CD14-positive monocyte (primary cell): ENCODE measurements around the genes PRR20A and PCDH20.

DNA sequence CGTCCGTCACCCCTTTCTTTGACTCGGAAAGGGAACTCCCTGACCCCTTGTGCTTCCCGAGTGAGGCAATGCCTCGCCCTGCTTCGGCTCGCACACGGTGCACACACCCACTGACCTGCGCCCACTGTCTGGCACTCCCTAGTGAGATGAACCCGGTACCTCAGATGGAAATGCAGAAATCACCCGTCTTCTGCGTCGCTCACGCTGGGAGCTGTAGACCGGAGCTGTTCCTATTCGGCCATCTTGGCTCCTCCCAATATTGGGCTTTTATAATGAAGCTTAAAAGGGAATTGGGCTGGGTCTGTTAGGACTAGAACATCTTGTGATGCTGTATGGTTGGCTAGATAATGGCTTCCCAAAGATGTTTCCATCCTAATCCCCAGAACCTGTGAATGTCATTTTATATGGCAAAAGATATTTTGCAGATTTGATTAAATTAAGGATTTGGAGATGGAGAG is 30.5 kb downstream of the C13orf42 start:
- CAGE, long polyA plus RNA: no peak

- CAGE, long polyA plus RNA: no peak
These were observed 13.6 kb downstream of the FAM124A start for GRCh38 chr13:51235864-51236176.

- CAGE, long polyA plus RNA: no peak
These were observed 45.9 kb downstream of the INTS6 start for GRCh38 chr13:51406834-51407511.

- CAGE, long polyA plus RNA: no peak
These were observed 14.4 kb downstream of the INTS6 start for GRCh38 chr13:51438258-51439081.

DNA sequence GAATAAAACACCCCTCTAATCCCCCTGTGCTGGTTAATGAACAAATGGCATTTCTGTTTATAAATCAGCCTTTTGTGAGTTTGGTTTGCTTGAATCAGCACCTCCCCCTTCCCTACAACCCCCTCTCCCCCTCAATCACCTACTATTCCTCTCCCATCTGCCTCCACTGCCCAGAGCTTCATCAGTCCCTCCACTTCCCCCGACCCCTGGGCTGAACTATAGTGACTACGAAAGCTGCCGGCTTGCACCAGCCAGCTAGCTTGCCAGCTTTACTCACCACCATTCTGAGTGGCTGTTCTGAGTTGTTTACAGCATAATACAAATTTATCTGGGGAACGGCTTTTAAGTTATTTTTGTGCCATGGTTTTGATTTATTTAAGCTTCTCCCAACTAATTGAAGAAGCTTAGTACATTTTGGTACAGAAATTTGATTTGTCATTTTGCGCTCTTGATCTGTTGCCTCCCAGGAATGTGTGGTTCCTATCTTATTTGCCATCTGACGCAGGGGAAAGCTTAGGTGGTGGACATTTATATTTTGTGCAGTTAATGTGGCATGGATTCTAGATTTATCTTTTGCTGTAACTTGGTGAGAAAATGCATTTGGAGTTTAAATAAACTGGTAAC is 41.7 kb upstream of the WDFY2 start:
- CAGE, long polyA plus RNA: no peak

- CAGE, long polyA plus RNA: no peak
These were observed 27.6 kb upstream of the WDFY2 start for GRCh38 chr13:51556580-51557152.

DNA sequence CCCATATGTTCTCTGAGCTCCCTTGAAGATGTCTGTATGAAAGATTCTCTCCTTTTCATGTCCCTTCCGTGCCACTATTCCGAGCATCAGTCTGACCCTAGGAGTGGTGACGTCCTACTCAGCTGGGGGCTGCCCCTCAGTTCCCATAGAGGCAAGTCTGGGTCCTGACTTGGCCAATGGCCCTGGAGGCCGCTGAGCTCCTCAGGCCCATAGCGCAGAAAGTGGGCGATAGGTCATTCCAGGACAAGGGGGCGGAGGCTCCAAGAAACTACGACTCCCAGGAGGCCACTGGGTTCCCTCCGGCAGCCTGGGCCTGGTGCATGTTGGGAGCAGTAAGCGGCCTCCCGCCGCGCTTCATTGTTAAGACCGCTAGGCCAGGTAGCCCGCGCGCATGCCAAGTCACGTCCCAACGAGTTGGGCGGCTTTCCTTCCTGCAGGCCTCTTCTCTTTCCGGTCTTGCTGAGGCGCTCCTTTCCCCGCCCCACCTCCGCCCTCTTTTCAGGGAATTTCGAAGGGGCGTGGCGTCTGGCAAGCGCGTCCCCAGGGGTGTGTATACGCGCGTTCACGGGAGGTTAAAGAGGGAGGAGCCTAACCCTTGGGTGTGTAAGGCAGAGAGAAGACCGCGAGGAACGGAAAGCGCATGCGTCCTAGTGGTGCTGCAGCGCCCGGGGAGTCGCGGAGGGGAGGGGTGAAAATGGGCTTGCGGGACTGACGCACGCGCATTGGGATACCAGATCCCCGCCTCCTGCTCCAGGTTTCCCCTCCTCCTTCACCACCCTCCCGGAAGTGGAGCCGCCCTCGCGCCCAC is 474 bp upstream of the WDFY2 start:
- CAGE, long polyA plus RNA: no peak

DNA sequence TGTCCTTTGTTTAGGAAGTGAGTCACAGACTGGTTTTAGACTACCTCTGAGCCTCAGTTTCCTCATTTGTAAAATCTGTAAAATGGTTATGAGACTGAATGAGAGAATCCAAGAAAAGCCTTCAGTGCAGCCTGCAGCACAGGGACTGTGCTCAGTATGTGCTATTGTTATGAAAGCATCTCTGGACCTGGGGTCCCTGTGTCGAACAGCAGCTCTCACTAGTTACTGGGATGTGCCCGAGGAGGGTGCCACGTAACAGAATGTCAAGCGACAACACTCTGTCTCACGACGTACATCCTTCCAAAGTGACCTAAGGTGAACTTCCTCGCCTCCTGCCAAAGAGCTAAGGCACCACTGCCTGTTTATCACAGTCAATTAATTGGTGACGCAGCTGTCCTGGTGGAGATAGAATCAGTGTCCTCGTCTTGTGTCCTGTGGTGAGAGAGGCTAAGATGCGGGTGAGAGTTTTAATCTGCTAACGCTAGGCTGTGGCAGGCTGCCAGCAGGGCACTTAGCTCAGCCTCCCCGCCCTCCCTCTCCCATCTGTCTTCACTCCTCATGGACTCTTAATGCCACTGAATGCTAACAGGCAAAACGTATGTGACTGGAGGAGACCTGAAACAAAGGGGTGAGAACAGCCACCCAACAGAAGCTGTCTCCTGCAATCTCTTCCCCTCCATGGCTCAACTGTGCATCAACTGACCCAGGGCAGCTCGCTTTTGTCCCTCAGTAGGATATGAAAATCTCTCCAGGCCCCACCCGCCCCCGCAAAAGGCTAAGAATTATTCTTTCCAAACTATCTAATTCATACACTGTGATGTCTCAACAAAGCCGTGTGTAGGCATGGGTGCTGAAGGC is 17.9 kb downstream of the DHRS12 start:
- CAGE, long polyA plus RNA: no peak

DNA sequence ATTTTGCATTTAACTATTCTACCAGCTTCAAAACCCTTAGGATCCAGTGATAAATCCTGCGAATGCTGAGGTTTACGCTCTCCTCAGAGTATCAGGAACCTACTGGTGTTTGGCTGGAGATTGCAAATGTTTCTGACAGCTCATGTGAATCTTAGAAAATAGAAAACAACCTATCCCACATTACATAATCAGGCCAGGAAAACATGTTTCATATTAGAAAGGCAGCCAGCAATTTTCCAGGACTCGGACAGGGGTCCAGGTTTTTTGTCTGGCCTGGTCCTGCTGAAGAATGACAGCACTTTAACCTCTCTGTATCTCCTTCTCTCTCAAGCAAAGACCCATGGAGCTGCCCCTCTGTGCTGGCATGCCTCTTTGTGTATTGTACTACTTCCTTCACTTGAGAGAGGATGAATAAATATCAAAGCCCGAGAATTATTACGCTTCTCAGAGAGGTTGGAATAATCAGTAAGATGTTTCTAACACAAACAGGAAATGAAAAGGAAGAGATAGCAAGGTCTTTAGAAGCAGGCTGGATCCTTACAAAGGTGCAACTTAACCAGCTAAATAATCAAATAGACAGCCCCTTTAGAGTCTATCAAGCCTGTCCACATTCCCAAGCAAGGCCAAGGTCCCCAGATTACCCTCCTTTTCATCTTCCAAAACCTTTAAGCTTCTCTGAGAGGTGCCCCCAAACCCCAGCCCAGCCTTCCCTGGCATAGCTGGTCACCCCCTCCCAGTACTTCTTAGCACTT is 17.1 kb downstream of the DHRS12 start:
- CAGE, long polyA plus RNA: no peak

DNA sequence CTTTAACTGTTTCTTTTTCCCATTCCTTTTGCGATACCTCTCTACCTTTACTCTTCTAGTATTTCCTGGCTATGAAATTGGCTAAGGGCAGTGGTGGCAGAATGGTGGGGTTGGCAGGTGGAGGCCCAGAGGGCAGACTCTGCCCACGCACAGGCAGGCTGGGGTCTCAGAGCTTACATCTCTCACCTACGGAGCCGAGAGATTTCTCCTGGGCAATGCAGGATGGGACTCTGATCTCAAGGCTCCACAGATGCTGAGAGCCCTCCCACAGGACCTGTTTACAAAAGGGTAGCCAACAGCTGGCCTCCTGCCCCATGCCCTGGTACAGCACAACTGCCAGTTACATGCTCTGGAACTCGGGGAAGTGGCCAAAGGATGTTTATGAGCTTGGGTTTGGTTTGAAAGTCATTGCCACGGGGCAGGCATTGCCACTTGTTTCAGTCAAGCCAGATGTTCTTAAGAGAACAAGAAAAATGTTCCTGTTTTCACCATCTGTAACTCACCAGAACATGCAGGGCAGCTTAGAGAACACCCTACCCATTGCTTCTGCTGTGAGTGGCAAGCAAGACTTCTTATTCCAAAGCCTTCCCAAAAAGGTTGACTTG is 3.5 kb downstream of the DHRS12 start:
- CAGE, long polyA plus RNA: no peak

DNA sequence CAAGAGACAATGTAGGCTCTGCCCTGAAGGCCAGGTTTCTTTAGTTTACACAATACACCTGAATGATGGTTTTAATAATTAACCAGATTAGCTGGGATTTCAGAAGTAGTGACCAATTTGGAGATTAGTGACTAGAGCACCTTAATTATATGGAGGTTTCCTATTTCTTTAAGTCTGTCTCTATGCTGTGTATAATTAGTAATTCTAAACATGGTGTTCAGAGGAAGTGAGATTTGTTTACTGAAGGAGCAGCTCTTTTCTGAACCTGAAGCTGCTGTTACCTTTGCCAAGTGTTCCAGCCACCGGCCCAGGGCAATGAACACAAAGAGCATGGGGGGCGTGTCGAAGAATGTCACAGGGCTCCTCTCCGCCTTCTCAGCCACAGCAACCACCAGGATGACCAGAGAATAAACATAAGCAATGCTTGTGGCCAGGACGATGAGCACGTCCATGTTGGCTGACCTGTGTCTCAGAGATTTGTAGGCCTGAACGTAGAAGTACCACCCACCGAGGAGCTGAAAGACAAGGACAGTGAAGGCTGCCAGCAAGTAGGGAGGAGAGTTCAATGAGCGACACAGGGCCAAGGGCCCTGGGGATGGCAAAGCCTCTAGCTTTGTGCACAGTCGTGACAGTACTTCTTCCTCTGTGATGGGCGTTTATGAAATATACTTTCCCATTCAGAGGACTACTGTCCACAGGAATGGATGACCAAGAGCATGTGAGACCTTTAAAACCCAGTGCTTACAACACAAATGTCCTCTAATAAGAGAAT is 53.0 kb downstream of the ATP7B start:
- CAGE, long polyA plus RNA: no peak

DNA sequence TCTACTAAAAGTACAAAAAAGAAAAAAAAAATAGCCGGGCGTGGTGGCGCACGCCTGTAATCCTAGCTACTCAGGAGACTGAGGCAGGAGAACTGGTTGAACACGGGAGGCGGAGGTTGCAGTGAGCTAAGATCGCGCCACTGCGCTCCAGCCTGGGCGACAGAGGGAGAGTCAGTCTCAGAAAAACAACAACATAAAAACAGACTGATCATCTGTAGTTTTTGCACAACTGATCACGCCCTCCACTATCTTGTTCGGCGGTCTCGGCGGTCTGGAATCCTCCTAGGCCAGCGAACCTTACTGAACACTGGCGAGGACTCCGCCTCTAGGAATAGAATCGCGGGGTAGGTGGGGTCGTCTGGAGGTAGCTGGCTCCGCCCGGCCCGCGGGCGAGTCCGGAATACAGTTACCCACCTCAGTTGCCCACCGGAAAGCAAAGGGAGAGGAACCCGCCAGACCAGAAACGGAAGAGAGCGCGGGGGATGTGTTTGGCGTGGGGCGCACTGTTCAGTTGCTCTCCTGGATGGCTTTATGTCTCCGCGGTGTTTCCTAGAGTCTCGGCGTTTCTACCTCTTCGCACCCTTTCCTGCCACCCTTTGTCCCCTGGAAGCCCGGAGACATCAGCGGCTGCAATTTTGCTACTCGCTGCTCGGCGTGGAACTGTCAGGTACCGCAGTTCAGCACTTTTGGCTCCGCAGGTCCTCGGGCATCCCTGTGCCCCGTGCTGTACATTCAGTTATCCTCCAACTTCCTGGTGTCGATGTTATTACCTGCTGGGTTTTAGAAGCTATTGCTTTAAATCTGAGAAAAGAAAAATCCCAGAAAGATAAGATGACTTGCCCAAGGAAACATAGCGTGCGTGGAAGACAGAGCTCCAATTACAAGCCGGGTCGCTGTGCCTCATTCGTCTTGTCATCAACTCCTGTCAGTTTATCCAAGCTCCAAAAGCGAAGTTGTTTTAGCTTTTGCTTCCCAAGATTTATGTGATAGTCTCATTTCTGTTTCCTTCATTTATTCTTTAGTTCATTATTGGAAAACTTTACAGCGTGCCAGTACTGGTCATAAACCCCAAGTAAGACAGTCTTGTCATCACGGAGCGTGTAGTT is 24.9 kb upstream of the HNRNPA1L2 start:
- CAGE, long polyA plus RNA: no peak

DNA sequence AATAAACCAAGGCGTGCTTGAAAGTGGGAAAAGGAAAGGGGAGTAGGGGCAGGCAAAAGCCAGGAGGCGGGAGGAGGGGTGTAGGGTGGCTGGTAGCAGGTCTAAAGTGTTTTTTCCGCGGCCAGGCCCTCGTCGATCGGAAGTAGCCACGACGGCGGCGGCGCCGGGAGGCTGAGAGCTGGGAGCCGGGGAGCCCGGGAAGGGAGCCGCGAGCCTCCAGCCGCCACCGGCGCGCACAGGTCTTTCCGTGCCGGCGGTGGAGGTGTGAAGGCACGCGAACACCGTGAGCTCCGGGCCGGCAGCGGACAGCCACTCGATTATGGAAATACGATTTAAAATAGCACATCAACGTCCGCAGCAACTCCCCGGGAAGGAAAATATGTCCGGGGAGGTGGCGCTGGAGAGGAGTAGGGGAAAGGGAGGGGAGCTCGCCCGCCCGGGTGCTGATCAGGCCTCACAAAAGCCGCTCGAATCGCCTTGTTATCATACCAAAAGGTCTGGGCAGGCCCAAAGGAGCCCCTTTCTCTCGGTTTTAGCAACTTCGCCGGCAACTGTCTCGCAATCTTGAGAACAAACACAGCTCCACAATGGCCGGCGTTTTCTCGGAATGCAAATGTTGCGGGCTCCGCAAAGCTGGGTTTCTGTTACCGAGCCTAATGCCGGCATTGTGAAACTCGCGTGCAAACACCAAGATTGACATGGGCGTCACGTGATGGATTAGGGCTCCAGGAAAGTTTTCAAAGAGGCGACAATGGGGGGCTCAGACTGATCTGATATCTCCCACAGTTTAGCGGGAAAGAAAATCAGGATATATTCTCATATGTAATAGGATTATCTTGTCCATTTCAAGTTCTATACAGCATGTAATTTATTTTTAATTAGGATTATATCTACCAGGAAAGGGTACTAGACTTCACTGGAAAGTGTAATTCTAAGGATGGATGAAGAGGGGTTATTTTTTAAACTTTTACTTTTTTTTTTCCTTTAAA is 3.0 kb upstream of the PCDH8 start:
- CAGE, long polyA plus RNA: no peak

DNA sequence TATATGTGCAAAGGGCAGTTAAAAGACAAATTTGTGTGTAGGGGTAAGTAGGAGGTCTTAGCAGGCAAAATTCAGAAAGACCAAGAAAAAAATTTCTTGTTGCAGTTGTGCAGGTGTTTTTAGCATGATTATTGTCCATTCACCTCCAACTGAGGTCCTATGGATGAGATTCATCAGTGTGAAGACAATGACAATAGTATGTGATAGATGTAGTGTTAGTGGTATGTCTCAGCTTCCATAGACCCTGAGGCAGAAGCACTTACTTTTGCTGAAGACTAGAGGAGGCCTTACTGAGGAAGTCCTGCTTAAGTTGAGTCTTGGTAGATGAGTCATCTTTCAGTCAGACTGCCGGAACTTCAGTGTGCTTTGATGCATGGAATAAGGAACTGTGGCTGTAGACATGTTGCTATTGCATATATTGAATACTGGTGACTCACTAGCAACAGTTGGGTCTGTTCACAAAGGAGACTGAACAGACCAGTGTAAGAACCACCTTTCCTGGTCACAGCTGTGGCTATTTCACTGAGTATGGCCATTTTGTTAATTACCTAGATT is 1000.5 kb downstream of the OLFM4 start:
- CAGE, long polyA plus RNA: no peak

GRCh38 chr13:57071916-57072344 is 68.8 kb upstream of the PRR20A start:
- CAGE, long polyA plus RNA: no peak

- CAGE, long polyA plus RNA: no peak
These were observed at the start of gene PRR20A for GRCh38 chr13:57140634-57141135. Gene PRR20A, plus strand, starts transcription at chr13:57140918.

DNA sequence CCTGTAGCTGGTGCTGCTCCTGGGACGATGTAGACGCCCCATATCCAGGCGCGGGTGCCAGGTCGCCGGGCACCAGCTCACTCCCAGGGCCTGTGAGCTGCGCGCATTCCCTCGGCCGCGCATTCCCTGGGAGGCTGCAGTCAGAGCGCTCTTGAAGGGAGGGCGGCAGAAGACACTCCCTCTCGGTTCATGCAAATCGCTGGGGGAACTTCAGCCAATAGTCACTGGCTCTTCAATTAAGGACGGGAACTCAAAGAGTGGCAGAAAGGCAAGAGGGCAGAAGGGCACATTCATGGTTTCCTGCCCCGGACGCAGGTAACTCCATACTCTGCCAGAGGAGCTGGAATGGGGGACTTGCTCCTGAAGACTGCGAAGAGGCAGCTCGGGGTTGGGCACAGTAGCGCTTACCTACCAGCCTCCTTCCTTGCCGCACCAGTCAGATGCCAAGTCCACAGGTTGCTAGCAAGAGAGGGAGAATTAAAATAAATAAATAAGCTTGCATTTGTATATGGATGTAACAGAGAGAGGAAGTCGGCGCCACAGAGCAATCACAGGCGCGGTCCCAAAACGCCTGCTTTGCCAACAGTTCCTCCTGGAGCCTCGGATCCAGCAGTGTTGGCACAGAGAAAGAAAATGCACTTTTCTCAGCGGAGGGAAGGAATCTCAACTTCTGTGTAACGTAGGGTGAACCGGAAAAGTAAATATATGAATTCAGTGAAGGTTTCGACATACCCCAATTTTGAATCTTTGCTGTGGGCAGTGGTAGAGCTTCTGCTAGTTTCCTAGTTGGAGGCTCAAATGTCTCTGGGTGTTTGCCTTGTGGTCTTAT is at the start of gene PCDH20:
Gene PCDH20, minus strand, starts transcription at position 814 of the 829 bp plus-strand sequence.
- CAGE, long polyA plus RNA: no peak

GRCh38 chr13:64077170-64077593 is 244.3 kb upstream of the ENSG00000285566 start:
- CAGE, long polyA plus RNA: no peak

DNA sequence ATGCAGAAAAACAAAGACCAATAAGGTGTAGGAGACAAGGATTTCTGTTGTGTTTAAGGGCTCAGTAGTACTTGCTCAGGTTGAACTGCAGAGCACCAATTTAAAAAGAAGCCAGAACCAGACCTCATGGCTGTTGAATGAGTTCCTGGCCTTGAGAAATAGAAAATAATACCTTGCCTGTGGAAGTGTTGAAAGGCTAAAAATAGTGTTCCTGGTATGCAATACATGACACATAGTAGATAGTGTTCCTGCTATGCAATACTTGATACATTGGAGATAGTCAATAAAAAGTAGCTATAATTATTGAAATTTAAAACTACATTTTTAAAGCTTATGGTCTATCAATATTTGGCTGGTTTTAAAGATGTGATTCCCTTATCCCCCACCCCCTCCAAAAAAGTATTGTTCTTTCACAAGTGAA is 595.7 kb downstream of the PCDH9 start:
- CAGE, long polyA plus RNA: no peak

DNA sequence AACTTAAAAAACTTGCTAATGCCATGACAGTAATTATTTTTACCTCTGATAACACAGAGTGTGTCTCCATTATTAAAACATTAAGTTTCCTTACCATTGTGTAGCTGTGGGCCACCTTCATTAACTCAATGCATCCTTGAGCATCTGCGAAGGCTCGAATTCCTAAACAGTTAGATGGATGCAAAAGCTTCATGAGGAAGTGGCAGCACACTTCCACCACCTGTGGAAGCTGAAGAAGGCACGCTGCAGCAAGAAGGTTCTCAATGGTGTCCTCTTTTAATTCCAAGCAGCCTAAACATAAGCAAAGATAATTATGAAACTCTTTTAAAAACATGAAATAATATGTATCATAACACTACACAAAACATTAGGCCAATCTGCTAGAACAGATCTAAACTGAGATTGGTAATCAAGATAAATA is 168.3 kb downstream of the KLHL1 start:
- CAGE, long polyA plus RNA: no peak